Body of pancreas (tissue), 2 donors: ENCODE data around the genes TERB2 and SLC12A1.

DNA sequence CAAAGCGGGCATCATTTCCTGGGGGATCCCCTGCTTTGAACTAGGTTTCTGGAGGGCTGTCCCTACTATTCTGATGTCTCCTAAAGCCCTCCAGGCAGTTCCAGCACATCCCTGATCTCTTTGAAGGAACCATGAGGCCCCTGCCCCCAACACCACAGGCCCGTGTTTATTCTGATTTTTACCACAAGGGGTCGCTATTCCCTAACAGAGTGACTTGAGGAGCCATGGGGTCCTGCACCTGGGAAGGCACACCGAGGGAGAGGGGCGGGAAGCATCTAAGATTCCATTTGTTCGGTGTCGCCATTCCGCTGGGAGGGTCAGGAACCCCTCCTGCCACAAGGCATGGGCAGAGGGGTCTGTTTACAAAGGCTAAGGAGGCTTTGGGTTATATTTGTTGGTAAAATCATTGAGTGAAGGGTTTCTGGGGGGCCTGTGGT is 77.0 kb downstream of the WDR76 start:
- PRO-cap, result no peak
- RAMPAGE, long total RNA, 2 experiments, result no peak in any of the 2 experiments

- PRO-cap, result no peak
- RAMPAGE, long total RNA, 2 experiments, result no peak in any of the 2 experiments
Measured at GRCh38 chr15:44252376-44252754, 36.2 kb upstream of the GOLM2 start.

DNA sequence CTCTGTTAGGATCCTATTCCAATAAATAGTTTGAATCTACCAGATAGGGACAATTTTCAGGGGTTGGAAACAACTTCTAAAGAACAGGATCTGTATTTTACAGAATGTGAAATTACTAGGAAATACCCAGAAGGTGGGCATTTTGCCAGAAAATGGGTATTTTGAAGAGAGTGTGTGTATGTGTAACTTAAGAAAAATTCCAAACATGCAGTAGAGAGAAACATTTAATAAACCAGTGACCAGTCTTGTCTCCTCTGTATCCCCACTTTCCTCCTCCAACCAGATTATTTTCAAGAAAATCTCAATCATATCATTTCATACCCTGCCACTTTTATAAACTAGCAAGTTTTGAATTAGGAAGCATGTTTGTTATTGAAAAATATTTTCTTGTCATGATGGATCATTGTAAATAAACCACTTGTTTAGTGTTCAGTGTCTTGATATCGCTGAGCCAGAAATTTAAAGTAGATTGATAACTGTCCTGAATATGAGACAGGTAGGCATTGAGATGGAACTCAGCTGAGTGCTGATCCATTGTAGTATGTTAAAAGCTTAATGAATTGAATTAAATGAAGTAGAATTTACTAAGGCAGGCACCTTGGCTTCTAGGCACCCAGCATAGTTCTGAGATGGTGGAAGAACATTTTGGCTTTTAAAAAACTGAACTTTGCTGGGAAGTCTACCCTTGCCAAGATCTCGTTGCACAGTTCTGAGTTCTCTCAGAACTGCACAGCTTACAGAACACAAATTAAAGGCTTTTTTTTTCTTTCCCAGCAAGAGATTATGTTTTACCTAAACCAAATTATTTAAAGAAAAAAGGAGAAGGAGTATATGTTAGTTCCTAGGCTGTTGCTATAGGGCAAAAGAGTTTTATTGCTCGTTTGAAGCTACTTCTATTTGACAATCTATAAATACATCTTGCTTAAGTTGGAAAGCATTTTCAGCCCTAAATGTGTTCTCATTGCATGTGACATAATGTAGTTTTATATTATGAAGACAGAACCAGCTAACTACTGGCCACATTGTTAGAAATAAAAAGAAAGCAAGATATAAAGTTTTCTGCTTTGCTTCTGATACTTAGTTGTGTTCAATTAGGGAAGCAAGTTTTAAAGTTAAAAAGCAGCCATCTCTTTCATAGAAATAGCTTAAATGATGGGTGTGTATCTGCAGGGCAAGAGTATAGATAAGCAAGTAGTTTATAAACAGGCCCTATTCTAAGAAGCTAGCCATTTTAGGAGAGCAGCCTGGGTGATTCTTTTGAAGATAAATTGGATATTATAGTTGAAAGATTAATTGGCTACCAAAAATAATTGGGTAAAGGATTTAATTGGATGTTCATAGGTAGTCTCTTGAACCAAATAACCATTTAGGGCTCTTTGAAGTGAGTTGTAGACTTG is 5.1 kb downstream of the EIF3J start:
- PRO-cap, result no peak
- RAMPAGE, long total RNA, 2 experiments, result no peak in any of the 2 experiments

GRCh38 chr15:44677325-44677840 is 13.9 kb upstream of the SPG11 start:
- PRO-cap, result no peak
- RAMPAGE, long total RNA, 2 experiments, result no peak in any of the 2 experiments

DNA sequence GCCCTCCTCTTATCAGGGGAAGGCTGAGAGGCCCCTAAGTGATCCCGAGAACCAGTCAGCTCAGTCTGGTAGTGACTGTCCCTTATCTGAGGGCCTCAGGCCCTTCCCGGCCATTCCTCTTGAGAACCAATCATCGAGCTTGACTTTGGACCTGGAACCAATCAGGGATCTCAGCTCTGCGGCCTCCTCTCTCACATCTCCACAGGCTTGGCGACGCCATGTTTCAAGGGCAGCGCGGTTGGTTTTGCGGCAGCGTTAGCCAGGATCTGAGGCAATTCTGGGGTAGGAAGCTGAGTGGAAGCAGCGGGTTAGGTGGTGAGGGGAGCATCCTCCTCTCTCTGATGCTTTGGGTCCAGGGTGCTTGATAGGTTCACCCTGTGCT is at the start of gene TERB2:
Gene TERB2, plus strand, starts transcription at position 187 of the 382 bp plus-strand sequence.
- PRO-cap, result no peak
- RAMPAGE, long total RNA, 2 experiments, result no peak in any of the 2 experiments

DNA sequence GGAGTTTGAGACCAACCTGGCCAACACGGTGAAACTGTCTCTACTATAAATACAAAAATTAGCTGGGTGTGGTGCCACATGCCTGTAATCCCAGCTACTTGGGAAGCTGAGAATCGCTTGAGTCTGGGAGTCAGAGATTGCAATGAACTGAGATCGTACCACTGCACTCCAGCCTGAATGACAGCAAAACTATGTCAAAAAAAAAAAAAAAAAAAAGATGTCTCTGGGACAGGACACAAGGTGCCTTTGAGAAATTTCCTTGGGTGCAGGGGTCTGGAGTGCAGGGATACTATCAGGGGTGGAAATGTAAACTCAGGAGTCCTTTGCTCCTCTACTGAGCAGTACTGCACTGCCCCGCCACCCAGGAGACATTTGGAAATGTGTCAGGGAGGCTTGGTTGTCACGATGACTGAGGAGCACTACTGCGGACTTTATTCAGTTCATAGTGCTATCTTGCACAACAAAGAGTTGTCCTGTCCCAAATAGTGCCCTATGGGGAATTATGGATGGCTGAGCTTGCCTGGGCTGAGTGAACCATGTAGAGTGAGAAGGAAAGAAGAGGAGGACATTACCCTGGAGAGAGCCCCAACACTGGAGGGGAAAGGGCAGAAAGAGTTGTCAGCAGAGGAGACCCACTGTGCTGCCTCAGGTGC is 2.6 kb downstream of the SORD start:
- PRO-cap, result no peak
- RAMPAGE, long total RNA, 2 experiments, result no peak in any of the 2 experiments

DNA sequence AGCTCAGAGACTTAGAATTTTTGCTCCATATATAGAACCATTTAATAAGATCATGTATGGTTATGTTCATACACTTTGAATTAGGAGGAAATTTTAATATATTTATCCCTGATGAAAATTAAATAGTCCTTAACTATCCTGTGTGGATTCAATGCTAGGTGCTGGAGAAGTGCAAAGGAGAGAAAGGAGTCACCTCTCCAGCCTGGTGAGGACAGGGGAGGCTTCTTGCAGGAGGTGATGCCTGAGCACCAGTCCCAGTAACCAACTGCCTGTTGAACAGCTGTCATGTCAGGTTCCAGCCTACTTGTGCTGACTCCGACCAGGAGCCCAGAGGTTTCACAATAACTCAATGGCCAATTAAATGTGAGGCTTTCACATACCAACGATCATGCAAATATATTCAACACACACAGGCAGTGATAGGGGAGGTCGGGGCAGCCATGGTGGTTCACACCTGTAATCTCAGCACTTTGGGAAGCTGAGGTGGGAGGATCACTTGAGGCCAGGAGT is 7.7 kb downstream of the SORD start:
- PRO-cap, result no peak
- RAMPAGE, long total RNA, 2 experiments, result no peak in any of the 2 experiments

GRCh38 chr15:45043025-45043436 is 20.0 kb downstream of the SORD start:
- PRO-cap, result no peak
- RAMPAGE, long total RNA, 2 experiments, result no peak in any of the 2 experiments

GRCh38 chr15:45125329-45126206 is 4.1 kb downstream of the DUOXA1 start:
- PRO-cap, result no peak
- RAMPAGE, long total RNA, 2 experiments, result no peak in any of the 2 experiments

DNA sequence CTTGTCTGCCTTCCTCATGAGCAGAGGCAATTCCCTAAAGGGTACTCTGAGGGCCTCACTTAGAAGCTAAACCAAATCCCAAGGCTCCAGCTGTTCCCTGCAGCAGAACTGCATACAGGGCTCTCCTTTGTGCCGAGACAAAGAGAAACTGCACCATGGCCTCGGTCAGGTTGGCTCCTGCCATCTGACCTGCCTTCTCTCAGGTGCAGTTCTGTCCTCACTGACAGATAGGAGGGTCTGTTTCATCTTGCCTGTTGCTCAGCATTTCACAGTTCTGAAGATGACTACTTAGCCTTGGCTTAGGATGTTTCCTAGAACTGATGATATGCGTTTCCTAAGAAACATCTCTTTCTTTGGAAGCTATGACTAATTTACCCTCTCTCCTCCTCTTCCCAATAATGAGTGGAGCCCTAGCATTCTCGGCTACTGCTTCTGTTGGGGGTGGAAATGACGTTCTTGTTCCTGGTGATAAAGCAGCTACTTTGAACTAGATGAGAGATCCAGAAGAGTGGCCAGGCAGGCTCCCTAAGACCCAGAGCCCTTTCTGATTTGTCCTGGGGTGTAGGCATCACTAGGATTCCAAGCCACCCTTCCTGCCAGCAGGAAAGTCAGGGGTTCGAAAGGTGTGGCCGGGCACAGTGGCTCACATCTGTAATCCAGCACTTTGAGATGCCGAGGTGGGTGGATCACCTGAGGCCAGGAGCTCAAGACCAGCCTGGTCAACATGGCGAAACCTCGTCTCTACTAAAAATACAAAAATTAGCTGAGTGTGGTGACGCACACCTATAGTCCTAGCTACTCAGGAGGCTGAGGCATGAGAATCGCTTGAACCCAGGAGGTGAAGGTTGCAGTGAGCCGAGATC is 27.3 kb downstream of the DUOX1 start:
- PRO-cap, result no peak
- RAMPAGE, long total RNA, 2 experiments, result no peak in any of the 2 experiments

GRCh38 chr15:45185901-45186844 is 1.6 kb downstream of the SHF start:
- PRO-cap, result no peak
- RAMPAGE, long total RNA, 2 experiments, result no peak in any of the 2 experiments

GRCh38 chr15:45401396-45401990 is 643 bp upstream of the SPATA5L1 start:
- PRO-cap, result no peak
- RAMPAGE, long total RNA, 2 experiments, result no peak in any of the 2 experiments

DNA sequence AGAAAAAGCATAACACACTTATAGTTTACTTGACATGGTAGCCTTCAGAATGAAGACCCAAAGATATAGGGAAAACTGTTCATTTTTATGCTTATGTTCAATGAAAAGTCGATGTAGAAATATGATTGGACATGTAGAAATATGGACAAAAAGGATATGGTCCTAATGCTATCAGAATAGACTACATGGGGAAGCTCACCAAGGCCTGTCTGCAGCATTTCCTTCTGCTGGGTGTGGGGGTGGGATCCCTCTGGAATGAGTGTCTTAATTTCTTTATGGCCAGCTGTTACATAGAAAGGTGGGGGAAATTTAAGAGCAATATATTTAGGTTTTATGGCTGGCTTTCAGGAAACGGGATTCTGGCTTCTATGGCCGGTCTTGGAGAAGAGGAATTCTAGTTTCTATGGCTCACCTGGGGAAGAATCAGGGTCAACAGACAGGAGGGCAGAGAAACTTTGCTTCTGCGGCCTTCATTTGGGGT is 4.7 kb downstream of the C15orf48 start:
- PRO-cap, result no peak
- RAMPAGE, long total RNA, 2 experiments, result no peak in any of the 2 experiments

GRCh38 chr15:45448627-45449184 is 18.3 kb downstream of the C15orf48 start:
- PRO-cap, result no peak
- RAMPAGE, long total RNA, 2 experiments, result no peak in any of the 2 experiments

GRCh38 chr15:45449575-45449746 is 19.1 kb downstream of the C15orf48 start:
- PRO-cap, result no peak
- RAMPAGE, long total RNA, 2 experiments, result no peak in any of the 2 experiments

- PRO-cap, result no peak
- RAMPAGE, long total RNA, 2 experiments, result no peak in any of the 2 experiments
Measured at GRCh38 chr15:45521552-45521858, 1.1 kb downstream of the SLC30A4 start.

DNA sequence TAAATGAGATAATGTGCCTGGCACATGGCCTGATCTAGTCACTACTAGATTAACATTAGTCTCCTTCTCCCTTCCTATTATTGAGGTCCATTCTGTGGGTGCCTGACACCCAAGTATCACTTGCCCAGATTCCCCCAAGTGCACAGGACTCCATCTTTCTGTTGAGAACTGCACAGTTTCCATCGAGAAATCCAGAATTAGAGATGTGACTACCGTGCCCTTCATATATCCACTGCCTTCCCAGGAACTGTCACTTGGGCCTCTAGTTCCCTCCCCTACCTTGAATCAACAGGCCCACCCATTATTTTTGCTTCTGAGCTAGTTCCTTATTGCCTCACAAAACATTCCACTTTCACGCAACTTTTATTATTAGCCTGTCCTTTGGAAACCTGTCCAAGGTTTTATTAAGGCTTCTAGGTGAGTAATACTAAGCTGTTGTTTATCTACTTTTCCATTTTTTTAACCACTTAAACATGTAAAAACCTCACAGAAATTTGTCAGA is 17.1 kb upstream of the SLC30A4 start:
- PRO-cap, result no peak
- RAMPAGE, long total RNA, 2 experiments, result no peak in any of the 2 experiments

DNA sequence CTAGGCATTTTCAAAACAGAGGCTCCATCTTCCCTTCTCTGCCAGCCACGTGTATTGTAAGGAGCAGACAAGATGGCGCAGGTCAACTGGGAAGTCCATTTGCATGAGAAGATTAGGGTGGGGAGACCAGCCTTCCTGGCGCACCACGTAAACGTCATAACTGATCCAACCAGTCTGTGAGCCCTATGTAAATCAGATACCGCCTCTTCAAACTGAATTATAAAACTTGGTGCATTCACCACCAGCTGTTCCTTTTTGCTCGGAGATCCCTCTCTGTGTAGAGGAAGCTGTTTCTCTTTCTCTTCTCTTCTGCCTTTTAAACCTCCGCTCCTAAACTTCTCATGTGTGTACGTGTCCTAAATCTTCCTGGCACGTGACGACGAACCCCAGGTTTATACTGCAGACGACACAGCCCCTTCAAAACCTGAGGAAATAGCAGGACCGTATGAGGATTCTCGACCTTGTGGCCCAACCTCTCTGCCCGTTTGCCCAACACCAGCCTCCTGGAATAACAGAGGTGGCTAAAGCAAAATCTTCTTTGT is 26.4 kb upstream of the SLC30A4 start:
- PRO-cap, result no peak
- RAMPAGE, long total RNA, 2 experiments, result no peak in any of the 2 experiments

DNA sequence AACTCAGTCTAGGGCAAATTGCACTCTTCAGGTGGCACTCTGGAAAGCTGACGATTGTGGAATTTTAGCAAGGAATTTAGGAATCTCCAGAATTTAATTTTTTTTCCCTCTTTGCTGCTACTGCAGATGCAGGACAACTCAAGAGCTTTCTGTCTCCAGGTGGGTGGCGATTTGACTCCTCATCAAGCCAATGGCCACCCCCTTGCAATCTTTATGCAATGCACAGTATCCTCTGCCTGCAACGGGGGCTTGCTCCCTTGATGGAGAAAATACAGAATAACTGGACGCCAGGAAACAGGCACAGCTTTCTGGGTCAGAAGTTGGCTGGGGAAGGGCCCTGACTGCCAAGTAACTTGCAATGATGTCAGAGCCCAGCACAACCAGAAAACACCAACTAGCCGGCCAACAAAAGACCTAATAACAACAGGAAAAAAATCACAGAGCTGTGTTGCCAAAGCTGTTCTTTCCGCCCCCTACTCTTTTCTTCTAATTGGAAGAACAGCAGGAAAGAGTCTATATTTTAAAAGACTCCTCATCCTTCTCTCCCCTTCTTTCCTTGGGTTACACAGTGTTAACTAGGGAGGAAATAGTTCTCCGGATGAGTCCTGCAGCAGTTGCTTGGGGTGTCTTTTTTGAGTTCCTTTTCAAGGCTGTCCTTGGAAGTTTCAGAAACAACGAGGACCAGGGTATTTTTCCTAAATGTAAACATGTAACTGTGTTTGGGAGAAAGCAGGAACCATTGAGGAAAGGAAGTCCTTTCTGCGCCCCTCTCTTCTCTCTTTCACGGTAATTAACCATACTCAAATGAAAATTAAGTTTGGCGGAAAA is 1.4 kb upstream of the SEMA6D start:
- PRO-cap, result no peak
- RAMPAGE, long total RNA, 2 experiments, result no peak in any of the 2 experiments

- PRO-cap, result no peak
- RAMPAGE, long total RNA, 2 experiments, result no peak in any of the 2 experiments
Measured at GRCh38 chr15:48205957-48206584, at the start of gene SLC12A1. Gene SLC12A1 (plus strand): TSS chr15:48206302.